Epithelial cell of esophagus (primary cell): ENCODE measurements around a stretch of chr3.

DNA sequence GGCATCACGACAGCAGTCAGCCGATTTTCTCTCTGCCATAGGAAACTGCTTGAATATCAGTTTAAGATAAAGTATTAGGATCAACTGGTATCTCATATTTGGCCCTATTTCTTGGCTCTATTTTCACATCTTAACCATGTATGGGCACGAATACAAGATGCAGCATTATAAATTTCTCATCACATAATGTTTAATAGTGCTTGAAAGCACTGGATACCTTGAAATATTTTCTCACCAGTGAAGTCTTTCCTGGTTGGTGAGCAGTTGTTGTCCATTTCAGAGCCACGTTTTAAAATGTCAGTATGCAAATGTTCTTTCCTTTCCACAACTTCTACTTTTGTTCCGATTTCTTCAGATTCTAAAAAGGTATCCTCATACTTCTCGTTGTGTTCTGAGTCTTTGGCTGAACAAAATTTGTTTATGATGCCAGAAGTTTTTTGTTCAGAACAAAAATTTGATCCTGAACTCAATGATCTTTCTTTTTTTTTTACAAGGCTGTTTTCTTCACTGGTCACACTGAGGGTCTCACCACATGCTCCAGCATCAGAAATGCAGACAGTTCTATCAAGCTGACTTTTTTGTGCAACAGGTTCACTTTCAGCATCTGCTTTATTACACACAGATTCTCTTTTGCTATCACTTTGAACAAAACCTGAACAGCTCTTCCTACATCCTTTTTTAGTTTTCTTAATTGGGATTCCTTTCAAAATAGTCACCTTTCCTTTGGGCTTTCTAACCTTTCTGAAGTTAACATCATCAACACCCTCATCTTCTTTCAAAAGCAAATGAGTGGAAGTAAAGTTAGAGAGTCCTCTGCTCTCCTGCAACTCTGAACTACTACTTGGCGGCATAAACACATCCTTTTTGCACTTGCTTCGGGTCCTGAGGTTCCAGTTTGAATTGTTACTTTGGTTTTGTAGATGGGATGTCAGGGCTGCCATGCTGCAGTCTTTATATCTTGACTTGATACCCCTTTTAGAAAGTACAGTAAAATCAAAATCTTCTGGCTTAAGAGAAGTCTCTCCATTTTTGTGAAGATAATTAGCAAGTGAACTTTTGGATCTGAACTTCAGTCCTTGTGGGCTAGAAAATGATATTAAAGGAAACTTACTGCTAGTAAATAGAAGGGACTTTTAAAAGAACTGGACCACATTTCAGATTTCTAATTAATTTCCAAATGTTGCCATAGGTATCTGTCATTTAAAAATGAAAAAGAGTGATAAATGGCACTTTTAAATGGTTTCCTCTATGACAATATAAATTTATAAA is 3.1 kb downstream of the MBD4 start:
- RRBS = no CpG with 5 or more reads among the region's 8 CpGs

DNA sequence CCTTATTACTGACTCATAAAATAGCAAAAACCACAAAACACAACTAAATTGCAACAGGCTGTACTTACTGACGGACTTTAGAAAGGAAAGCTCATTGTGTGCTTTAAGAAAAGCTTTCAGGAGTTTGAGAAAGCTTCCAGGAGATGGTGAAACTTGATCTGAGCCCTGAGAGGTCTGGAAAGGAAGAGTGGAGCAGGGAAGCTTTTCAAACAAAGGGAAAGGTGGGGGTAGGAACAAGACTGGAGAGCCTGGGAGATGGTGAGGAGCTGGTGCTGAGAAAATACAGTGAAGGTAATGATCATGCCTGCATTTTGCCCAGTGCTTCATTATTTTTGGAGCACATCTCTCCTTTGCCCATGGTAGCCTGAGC is 42.0 kb upstream of the RHO start:
- RRBS = no CpG with 5 or more reads among the region's 1 CpG

DNA sequence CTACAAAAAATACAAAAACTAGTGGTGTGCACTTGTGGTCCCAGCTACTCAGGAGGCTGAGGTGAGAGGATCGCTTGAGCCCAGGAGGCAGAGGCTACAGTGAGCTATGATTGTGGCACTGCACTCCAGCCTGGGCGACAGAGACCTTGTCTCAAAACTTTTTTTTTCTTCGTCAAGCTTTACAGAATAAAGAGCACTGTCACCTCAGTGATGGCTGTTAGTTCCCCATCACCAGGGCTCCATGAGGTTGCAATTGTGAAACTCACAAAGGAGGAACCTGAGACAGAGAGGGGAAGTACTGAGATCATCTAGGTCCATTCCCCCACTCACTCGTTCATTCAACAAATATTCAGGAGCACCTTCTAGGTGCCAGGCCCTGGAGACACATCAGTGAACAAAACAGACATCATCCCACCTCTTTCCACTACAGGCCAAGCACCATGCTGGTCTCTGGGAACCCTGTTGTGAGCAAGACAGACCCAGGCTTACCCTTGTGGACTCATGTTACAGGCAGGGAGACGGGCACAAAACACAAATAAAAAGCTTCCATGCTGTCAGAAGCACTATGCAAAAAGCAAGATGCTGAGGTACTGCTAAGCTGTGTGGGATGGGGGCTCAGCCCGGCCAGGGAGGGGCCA is 2.3 kb upstream of the RHO start:
- RRBS = no CpG with 5 or more reads among the region's 6 CpGs

- RRBS = 90% methylated on average over 5 of the region's 16 CpGs
These were observed 17.4 kb downstream of the H1-8 start for GRCh38 chr3:129560304-129560864.

DNA sequence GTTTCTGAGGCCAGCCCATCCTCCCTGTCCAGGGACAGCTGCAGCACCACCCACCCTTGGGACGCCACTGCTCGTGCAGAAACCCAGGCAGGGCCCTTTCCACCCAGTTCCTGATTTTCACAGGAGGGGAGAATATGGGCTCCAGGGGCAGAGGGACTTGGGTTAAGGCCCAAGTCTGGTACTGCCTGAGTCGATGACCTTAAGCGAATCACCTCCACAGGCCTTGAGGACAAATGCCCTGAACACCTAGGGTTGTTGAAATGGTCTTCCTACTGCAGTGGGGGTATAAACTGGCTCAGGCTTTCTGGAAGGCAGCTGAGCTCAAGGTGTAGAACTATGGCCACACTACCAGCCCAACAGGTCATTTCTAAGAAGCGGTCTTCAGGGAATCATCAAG is 23.5 kb downstream of the PLXND1 start:
- RRBS = no CpG with 5 or more reads among the region's 5 CpGs

DNA sequence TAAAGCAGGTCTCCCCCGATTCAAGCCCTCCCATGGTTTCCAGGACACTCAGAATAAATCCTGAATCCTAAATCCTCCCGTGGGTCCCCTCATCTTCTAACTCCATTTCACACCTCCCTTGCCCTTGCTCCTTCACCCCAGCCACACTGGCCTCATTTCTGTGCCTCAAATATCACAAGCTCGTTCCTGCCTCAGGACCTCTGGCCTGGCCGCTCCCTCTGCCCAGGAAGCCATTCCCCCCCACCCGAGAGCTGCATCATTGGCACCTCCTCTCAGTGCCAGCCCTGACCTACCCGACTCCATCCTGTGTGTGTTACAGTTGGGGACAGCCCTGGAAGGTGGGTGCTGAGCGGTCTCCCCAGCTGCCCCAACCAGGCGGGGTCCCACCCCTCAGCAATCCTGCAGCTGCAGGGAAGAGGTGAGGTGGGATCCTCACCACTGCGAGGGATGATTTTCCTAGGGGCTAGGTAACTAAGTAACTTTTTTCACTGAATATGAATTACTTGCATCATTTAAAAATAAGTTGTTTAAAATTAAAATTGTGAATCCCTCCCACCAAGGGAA is 14.5 kb downstream of the PLXND1 start:
- RRBS = no CpG with 5 or more reads among the region's 9 CpGs

DNA sequence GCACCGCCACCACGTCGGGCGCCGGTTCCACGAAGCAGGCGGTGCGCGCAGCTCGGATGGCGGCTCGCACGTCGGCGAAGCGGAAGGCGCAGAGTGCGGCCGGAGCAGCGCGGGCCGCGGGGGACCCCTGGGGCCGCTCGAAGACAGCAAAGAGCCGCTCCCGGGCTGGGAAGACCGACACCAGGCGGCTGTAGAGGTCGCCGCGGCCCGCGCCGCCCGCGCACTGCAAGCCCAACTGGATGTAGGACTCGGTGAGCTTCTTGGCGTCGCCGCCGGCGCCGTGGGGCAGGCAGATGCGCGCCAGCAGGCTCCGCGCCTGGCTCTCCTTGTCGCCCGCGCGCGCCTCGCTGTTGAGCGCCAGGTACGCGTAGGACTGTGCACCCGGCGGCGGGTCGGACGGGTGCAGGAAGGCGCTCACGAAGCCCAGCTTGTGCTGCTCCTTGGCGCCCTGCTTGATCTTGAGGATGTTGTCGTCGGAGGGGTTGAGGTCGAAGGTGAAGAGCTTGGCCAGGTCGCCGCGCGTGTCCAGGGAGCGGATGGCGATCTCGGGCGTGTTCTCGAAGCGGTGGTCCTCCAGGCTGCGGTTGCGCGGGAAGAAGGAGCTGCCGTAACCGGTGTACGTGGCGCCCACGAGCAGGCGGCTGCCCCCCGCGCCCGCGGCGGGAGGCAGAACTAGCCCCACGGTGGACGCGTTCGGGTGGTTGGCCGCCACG is 935 bp downstream of the PLXND1 start:
- RRBS = 3% methylated on average over 25 of the region's 98 CpGs

GRCh38 chr3:129618367-129618797 is 11.9 kb upstream of the PLXND1 start:
- RRBS = no CpG with 5 or more reads among the region's 8 CpGs

GRCh38 chr3:129662883-129663597 is 56.6 kb upstream of the PLXND1 start:
- RRBS = no CpG with 5 or more reads among the region's 3 CpGs

- RRBS = no CpG with 5 or more reads among the region's 16 CpGs
These were observed 64.1 kb upstream of the PLXND1 start for GRCh38 chr3:129670284-129671338.

- RRBS = no CpG with 5 or more reads among the region's 2 CpGs
These were observed 67.9 kb upstream of the PLXND1 start for GRCh38 chr3:129674355-129674790.

- RRBS = no CpG with 5 or more reads among the region's 5 CpGs
These were observed 92.8 kb upstream of the PLXND1 start for GRCh38 chr3:129699252-129699793.

DNA sequence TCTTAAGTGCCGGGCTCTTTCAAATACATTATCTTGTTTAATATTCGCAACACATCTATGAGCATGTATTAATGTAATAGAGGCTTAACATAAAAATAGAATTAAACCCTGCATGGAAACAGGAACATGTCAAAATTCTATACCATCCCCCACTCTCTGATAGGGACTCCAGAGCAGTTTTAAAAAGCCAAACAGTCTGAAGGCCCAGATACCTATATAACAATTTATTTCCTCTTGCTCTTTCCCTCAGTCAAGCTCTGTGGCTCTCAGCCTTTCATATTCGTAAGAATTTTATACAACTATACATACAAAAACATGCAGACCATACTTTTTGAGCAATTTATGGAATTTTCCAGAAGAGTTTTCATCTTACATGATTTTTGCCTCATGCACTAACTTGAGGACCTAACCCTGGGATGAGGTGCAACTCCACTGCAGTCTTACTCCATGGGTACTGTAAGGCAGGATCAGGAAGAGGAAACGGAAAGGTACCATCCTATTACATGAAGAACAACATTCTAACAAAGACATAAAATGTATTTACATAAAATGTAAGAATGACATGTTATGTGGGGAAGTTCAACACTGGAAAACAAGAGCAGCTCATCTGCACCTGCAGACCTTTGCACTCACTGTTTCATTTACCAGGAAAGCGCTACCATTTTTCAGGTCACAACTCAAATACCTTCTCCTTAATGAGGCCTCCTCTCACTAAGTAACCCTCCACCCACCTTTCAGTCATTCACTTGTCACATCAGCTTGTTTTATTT is 2.9 kb downstream of the TMCC1 start:
- RRBS = no CpG with 5 or more reads among the region's 5 CpGs

DNA sequence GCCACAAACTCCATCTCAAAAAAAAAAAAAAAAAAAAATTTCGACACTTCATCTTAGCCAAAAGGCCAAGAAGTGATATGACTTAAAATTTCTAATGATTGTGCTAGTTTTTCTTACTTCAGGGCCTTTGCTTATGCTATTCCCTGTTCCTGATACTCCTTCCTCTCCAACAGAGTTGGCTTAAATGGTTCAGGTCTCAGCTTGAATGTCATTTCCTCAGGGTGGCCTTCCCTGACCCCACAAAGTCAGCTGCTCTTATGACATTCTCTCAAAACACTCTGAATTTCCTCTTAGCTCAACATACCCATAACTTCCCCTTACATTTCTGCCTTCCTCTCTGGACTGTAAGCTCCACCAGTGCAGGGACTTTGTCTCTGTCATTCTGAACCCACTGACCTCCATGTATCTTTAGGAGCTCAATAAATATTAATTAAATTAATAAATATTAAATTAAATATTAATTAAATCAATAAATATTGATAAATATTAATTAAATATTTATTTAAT is 17.7 kb upstream of the TMCC1 start:
- RRBS = no CpG with 5 or more reads among the region's 1 CpG

- RRBS = no CpG with 5 or more reads among the region's 2 CpGs
These were observed 59.7 kb downstream of the ATP2C1 start for GRCh38 chr3:130953545-130954079.

DNA sequence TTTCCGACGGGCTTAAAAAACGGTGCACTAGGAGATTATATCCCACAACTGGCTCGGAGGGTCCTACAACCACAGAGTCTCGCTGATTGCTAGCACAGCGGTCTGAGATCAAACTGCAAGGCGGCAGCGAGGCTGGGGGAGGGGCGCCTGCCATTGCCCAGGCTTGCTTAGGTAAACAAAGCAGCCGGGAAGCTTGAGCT is 49.9 kb upstream of the NUDT16 start:
- RRBS = no CpG with 5 or more reads among the region's 10 CpGs

DNA sequence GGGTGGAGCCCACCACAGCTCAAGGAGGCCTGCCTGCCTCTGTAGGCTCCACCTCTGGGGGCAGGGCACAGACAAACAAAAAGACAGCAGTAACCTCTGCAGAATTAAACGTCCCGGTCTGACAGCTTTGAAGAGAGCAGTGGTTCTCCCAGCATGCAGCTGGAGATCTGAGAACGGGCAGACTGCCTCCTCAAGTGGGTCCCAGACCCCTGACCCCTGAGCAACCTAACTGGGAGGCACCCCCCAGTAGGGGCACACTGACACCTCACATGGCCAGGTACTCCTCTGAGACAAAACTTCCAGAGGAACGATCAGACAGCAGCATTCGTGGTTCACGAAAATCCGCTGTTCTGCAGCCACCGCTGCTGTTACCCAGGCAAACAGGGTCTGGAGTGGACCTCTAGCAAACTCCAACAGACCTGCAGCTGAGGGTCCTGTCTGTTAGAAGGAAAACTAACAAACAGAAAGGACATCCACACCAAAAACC is 49.6 kb upstream of the NUDT16 start:
- RRBS = no CpG with 5 or more reads among the region's 8 CpGs

DNA sequence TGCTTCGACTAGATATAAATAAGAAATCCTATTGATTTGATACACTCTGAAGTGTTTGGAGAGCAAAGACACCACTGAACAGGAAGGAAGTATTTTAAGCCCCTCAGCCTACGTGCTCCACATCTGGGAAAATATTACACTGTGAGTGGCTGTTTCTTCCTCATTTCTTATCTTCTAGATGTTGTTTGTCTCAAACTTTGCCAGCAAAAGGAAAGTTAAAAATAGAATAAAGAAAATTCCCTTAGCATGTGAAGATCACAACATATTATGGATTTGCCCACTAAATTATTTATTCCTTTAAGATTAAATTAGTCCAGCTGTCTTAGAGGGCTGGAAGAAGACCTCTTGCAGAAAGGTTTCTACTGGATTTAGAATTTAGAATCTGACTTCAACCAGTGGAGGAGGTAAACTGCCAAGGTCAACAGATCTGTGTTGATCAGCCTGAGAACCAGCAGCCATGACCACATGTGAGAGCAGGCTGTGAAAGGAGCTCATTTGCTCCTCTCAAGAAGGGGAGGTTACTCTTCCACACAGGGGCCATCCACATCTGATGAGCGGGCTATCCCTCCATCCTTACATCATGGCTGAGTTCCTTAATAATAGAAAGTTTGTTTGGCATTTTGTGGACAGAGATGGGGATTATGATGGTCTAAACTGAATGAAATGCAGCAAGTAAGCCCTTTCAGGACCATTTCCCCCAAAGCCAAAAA is 46.3 kb upstream of the ACKR4 start:
- RRBS = no CpG with 5 or more reads among the region's 3 CpGs

DNA sequence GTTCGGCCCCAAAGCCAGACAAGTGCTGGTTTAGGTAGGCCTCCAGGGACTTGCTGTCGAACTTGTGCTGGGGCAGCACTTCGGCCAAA is 131 bp downstream of the ACAD11 start:
- RRBS = no CpG with 5 or more reads among the region's 3 CpGs

DNA sequence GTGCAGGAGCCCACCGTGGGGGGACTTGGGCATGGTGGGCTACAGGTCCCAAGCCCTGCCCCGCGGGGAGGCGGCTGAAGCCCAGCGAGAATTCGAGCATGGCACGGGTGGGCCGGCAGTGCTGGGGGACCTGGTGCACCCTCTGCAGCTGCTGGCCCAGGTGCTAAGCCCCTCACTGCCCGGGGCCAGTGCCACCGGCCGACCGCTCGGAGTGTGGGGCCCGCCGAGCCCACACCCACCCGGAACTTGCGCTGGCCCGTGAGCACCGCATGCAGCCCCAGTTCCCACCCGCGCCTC is 129.2 kb downstream of the TMEM108 start:
- RRBS = no CpG with 5 or more reads among the region's 21 CpGs